ENCODE results near the gene DYRK1A.

GRCh38 chr21:37366309-37367337 is at the start of gene DYRK1A:
Gene DYRK1A (plus strand): TSS chr21:37366773.
- PRO-cap, 2 experiments: peak in 2 of 2 experiments; most common plus-strand start chr21:37366857 (in 2); most common minus-strand start chr21:37366587 (in 2)

DNA sequence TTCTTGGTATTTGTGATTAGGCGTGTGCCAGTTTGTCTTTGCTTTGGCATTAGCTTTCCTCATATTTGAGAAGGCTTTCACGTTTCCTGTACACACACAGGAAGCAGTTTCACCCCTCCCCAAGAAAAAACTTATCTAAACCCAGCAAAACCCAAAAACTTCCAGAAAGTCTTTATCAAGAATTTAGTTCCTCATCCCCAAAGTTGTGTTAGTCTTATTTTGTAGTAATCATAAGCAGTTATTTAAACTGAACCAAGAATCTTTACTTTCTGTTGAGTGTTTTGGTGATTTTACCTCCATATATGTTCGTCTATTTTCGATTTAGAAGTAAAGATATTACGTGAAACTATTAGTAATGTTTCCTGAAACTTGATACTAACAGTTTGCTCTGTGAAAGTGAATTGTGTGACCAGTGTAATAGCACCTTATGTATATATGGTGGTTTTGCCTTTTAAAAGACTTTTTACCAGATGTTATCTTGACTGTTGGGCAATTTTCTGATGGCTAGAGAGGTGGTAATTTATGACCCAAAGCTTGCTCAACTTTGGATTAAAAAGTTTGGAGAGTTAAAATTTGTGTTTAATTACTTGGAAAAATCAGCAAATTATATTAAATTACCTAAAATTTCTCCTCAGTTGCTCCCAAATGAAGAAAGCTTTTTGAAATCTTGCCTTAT is 4.1 kb downstream of the DYRK1A start:
- PRO-cap, 2 experiments: no peak in any of the 2 experiments

DNA sequence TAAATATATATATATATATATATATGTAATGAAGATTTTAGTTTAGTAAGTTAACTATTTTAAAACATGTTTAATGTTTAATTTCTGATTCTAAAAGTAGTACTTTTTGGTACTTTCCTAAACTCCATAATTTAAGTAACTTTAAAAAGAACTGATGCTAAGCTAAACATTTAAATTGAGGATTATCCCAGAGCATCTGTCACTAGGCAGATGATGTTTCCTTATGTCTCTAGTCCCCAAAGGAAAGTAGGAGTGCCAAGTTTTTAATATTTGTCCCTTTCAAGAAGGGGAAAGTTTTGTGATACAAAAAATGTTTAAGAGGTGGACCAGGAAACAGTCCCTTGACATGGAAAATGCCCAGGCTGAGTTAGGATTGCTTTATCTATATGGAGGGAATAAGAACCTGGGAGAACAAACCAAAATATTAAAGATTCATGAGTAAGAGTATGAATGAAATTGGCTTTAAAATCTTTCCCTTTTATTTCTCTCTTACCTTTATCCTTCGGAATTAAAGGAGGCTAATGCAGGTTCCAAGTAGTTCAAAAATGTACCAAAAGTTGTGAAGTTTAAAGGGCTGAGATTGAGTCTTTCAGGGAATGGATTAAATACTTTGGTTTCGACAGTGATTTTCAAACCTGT is 66.6 kb downstream of the DYRK1A start:
- PRO-cap, 2 experiments: no peak in any of the 2 experiments

DNA sequence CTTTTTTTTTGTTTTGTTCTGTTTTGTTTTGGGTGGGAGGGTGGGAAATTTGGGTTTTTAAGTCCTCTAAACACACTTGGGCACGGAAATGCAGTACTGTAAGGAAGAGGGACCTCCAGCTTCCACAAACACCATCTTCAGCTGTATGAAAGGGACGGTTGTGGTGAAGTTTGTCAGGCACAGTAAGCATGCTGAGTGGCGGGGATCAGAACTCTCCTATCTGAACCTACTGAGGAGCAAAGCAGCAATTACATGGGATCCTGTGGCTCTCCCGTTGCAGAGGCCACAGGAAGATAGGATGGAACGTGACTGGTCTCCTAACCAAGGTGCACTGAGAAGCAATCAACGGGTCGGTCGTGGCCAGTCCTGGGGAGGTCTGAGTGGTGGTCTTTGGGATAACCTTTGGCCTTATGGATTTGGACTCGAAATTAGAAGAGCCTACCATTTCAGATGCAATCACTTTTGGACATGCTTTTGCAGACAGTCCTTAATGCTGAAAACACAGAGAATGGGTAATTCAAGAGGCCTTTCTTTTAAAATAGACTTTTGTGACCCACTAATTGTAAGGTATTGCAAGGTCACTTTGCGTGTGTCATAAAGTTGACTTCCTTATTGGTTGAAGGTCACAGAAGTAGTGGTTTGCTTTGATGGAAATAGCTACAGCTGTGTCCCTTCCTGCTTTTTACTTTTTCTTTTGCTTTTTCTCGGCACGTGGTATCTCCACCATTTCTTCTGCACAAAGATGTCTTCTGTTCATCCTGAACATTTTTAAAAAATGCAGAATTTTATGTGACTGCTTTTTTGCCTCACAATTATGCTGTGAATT is 146.6 kb downstream of the DYRK1A start:
- PRO-cap, 2 experiments: no peak in any of the 2 experiments

DNA sequence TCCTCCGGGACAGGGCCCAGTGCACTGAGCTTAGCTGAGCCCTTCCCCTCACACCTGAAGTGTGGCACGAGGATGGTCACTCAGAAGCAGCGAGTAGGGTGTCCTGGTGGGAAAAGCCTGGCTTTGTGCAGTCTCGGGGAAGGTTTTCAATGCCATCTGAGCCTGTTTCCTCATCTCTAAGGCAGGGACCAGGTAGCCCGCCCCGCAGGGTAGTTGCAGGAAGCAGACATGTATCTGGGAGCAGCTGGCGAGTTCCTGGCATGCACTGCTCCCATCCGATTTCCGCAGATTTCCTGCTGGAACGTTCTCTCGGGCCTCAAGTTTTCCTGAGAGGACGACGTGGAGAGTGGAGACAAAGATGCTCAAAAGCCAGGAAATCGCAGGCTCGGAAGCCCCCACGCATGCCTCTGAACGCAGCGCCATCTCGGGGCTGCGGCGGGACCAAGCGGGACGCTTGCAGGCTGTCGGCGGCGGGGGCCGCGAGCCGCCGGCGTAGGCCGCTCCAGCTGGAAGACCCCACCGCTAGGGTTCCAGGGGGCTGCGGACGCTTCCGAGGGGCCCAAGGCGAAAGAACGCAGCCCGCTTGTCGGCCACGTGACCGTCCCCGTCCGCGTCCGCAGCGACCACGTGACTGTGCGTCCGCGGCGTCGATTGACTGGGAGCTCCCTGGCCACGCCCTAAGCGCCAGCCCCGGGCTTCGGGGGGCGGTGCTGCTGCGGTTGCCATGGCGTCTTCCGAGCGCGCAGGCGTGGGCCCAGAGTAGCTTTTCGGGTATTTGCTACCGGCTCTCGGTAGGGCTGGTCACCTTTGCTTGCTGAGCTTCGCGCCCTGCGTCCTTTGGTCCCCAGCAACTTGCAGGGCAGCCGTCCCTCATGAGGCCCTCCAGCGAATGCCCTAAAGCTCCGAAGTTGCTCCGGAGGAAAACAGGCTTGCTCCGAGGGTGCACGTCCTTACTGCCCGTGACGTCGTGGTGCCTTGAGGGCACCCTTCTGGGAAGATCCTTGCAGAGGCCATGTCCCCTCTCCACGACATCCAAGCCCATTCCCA is 197.0 kb downstream of the DYRK1A start:
- PRO-cap, 2 experiments: peak in 1 of 2 experiments; most common plus-strand start position 788 of the sequence (in 1); most common minus-strand start position 618 of the sequence (in 1)

DNA sequence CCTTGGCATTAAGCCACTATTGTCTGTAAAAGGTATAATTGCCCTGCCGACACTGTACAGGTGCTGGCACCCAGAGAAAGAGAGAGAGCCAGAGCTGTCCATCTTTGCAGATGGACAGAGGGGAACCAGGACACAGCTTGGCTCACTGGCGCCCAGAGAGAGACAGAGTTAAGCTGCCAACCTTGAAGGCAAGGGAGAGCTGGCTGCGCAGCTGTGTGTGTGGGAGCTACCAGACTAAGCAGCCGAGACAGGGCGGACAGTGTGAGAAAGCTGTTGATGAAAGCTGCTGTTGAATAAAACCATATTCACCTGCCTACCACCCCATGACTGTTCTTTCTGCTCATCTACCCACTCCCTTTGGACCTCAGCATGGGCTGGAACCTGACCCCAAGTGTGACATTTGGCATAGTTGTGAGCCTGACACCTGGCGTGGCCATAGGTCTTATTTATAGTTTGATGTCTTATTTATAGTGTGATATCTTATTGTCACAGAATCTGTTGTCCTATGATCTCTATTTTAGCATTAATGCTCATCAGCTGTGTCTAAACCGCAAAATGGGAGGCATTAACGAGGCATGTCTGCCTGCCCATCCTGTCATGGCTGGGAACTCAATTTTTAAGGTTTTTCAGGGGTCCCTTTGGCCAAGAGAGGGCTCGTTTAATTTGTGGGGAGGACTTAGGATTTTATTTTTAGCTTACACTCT is 200.7 kb downstream of the DYRK1A start:
- PRO-cap, 2 experiments: no peak in any of the 2 experiments

GRCh38 chr21:37590331-37590689 is 223.7 kb downstream of the DYRK1A start:
- PRO-cap, 2 experiments: no peak in any of the 2 experiments

DNA sequence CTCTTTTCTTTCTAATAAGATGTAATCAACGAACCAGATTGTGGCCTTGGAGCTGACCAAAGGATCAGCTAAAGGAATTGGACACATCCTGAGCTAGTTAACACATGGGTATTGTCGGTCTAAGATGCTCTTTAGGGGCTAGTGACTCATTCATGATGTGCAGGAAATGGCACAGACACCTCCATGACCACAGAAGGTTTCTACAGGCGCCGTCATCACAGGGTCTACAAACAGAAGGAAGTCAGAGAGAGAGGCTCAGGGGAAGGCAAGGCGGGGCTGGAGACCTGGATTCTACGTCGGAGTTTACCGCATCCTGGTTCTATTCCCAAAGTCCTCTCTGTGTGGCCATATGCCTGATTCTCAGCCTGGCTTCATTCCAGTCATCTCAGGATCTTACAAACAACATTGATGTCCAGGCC is 11.9 kb upstream of the KCNJ15 start:
- PRO-cap, 2 experiments: no peak in any of the 2 experiments

GRCh38 chr21:38277883-38278312 is 21.1 kb downstream of the KCNJ15 start:
- PRO-cap, 2 experiments: no peak in any of the 2 experiments

DNA sequence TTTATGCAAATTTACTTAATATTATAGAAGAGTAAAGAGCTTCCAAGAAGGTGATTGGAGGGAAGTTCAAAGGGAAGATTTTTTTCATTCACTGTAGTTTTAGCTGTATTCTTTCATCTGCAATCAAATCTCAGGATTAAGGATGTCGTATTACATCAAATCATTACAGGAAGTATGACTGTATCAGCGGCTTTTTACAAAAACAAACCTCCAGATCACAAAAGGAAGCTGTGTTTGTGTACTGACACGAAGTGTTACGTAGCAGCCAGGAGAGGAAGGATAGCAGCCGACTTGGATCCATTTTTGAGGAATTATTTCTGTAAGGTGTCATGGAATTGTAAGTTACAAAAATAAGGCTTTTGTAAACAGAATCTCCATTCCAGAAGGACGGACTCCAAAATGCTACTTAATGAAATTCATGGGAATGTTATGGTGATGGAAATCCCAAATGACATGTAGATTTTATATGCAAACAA is 49.7 kb downstream of the KCNJ15 start:
- PRO-cap, 2 experiments: no peak in any of the 2 experiments

DNA sequence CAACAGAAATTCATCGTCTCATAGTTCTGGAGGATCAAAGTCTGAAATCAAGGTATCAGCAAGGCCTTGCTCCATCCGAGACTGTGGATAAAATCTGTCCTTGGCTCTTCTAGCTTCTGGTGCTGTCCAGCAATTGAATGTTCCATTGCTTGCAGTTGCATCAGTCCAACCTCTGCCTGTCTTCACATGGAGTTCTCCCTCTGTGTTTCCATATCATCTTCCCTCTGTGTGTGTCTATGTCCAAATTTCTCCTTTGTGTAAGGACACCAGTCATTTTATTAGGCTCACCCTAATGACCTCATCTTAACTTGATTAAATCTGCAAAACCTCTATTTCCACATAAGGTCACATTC is 84.3 kb downstream of the ERG start:
- PRO-cap, 2 experiments: no peak in any of the 2 experiments

DNA sequence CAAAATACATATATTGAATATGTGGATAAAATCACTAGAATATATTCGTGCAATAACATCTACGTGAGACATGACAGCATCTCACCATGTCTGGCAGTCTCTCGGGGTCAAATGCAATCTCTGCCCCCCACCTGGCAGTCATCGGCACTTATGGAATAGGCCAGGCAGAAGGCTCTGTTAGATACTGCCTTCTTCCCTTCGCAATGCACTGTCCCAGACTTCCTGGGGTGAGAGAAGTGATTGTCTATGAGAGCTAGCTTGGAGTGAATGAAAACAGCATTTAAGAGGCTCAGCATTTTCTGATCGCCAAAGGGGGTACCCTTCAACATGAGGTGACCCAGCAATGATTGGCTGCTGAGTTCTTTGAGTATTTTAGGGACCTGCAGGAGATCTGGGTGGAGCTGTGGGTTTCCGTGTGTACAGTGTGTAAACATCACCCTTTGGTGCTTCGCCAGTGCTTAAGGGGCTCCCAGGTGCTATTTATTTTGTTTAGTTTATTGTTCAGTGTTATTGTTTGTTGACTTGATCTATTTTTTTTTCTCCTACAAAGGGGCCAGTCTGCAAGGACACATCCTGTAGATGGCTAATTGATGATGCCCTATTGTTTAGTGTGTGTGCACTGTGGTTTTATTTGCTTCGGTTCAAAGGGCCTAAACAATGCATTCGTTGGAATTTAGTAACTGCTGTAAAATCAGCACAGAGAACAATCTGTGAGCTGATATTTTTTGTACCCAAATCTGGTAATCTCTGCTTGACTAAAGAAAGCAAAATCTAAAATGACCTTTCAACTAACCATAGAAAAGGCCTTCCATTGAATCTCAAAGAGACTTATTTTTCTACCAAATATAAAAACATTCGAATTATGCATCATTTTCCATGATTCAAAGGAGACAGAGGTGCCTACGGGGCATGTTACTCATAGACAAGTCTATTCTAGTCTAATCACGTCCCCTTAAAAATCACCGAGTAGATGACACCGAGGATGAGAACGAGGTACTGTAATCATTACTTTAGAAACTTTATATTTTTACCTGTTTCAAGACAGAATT is 10.0 kb downstream of the ERG start:
- PRO-cap, 2 experiments: no peak in any of the 2 experiments

DNA sequence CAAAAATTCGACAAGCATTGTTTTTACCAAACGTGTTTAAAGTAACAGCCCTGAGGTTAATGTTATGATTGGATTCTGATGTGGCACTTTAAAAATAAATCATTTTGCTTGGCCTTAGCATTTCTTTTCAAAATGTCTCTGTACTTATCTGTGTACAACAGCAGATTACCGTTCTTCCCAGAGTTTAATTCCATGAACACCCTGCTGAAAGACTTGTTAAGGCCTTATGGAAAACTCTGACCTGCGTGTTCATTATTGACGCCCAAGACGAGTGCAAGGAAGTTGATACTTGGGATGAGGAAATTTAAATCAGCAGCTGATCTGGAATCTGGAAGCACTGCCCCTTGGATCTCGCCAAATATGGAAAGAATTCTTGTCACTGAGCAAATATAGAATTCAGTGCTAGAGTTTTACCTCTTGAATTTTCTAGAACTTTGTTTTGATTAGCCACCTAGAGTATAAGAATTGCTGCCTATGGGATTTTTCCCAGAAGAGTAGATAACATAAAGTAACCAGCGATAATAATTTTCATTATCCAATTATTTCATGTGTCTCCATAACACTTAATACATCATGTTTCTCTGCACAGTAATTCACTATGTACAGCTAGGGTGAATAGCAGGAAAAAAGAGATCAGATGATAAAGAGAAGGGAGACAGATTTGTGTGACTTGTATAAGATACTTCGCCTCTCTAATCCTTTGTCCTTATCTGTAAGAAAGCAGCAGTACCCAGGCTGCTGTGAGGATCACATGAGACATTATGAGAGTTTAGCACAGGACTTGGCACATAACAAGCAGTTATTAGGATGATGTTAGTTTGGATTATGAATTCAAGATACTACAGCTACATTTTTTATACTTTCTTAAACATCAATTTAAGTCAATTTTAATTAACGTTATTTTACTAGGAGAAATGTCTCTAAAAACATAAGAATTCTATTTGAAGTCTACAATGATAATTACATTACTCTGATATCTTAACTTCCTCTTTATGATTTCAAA is 6.5 kb downstream of the ERG start:
- PRO-cap, 2 experiments: no peak in any of the 2 experiments

- PRO-cap, 2 experiments: peak in 2 of 2 experiments; most common minus-strand start chr21:38773477 (in 2)
Observed at GRCh38 chr21:38772935-38773809, 32.6 kb upstream of the ETS2 start.

- PRO-cap, 2 experiments: peak in 2 of 2 experiments; most common plus-strand start chr21:38787838 (in 1); most common minus-strand start chr21:38787660 (in 1)
Observed at GRCh38 chr21:38787227-38788318, 18.2 kb upstream of the ETS2 start.

GRCh38 chr21:38809921-38810372 is 4.2 kb downstream of the ETS2 start:
- PRO-cap, 2 experiments: no peak in any of the 2 experiments

- PRO-cap, 2 experiments: no peak in any of the 2 experiments
Observed at GRCh38 chr21:38811683-38812193, 6.0 kb downstream of the ETS2 start.

GRCh38 chr21:38904629-38904985 is 98.9 kb downstream of the ETS2 start:
- PRO-cap, 2 experiments: no peak in any of the 2 experiments

GRCh38 chr21:38990368-38991135 is 184.8 kb downstream of the ETS2 start:
- PRO-cap, 2 experiments: peak in 1 of 2 experiments; most common plus-strand start chr21:38990438 (in 1)

DNA sequence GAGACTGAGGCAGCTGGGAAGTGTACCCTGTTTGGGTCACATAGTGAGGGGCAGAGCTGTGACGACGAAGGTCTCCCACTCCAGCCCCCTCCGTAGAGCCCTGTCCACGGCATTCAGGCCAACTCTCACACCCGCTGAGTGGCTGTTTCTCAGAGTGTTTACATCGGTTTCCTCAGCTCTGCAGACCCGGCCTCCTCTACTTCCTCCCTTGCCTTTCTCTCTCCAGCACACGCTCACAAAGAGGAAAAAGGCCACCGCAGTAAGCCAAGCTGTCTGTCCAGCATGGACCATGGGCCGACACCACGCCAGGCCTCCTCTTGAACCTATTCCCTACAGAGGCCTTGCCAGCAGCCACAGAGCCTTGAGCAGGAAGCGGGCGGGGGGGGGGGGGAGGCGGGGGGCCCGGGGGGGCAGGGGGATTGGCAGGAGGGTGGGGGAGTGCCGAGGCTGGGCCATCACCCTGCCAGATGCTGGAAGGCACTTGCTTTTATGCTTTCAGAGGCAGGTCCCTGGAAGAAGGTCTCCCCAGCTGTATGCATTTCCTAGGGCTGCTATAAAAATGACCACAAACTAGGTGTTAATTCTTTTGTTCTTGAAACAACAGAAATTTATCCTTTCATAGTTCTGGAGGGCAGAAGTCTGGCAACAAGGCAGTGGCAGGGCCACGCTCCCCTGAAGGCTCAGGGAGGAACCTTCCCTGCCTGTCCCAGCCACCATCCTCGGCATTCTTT is 178.4 kb downstream of the PSMG1 start:
- PRO-cap, 2 experiments: peak in 2 of 2 experiments; most common plus-strand start position 484 of the sequence (in 2); most common minus-strand start position 325 of the sequence (in 1)